Placental pericyte (primary cell): ENCODE results near the gene MTG2.

GRCh38 chr20:62132234-62132957, 10.1 kb downstream of the LSM14B start:
- CAGE, long polyA plus RNA = no peak

DNA sequence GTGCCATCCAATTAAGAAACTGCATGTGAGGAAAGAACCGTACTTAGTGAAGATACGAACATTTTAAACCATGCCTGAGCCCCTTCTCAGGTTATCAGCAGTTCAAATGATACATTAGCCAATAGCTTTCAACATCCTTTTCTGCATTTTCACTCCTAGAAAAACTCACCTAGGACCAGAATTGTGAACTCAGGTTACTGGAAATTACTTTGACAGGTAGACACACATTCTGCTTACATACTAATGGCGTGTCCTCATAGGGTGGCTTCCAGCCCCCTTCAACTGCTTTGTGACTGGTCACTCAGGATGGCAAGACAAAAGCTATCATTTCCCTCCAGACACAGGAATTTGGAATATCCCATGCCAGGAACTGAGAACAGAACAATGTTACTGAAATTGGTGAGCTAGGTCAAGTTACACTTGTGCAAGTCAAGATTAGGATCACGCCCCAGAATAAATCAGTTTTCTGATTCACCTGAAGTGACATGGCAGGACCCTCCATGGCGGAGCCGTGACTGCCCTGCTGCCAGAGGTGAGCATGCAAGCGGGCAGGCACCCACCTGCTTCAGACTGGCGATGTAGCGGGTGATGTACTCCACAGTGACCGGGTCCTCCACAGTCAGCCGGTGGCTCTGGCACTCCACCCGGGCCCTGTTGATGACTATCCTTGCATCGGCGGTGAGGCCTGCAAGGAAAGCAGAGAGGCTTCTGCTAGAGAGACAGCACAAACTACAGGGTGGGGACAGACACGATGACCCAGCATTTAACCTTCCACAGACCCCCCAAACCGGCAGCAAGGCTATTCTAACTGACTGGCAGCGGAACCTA, 3.8 kb downstream of the PSMA7 start:
- CAGE, long polyA plus RNA = no peak

DNA sequence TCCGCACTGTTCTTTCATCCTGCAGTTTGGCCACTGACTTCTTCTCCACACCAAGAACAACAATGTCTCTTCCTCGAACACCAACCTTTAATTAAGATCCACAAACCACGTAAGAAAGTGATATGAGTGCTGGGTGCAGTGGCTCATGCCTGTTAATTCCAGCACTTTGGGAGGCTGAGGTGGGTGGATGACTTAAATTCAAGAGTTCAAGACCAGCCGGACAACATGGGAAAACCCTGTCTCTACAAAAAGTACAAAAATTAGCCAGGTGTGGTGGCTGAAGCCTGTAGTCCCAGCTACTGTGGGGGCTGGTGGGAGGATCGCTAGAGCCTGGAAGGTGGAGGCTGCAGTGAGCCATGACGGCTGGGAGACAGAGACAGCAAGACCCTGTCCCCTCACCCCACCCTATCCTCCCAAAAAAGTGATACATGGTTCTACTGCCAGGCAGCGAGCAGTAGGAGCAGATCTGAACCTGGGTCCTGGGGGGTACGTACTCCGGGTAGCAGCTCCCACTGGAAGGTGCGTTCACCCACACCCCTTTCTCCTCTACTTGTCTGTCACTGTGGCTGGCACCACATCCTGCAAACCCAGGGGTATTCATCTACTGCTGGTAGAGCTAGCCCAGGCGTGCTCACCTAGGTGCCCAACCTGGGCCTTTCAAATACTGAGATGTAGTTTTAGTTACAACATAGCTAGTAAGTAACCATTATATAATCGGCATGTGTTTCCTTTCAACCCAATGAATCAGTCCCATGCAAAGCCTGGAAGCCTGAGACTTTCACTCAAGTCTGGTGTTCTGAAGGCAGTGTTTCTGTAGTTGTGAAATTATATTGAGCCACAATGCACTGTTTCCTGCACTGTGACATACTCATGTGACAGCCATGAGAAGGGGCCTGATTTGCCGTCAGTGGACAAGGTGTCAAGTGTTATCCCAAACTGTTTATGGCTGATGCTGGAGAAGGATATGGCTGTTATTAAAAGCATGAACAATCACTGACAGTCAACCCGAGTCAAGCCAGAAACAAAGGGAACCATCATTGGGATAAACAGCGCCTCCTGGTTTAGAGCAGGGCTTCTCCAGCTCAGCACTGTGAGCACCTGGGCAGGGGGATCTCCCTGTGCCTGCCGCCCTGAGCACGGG, 2.0 kb downstream of the PSMA7 start:
- CAGE, long polyA plus RNA = no peak

GRCh38 chr20:62156687-62157280, 13.2 kb downstream of the SS18L1 start:
- CAGE, long polyA plus RNA = no peak

DNA sequence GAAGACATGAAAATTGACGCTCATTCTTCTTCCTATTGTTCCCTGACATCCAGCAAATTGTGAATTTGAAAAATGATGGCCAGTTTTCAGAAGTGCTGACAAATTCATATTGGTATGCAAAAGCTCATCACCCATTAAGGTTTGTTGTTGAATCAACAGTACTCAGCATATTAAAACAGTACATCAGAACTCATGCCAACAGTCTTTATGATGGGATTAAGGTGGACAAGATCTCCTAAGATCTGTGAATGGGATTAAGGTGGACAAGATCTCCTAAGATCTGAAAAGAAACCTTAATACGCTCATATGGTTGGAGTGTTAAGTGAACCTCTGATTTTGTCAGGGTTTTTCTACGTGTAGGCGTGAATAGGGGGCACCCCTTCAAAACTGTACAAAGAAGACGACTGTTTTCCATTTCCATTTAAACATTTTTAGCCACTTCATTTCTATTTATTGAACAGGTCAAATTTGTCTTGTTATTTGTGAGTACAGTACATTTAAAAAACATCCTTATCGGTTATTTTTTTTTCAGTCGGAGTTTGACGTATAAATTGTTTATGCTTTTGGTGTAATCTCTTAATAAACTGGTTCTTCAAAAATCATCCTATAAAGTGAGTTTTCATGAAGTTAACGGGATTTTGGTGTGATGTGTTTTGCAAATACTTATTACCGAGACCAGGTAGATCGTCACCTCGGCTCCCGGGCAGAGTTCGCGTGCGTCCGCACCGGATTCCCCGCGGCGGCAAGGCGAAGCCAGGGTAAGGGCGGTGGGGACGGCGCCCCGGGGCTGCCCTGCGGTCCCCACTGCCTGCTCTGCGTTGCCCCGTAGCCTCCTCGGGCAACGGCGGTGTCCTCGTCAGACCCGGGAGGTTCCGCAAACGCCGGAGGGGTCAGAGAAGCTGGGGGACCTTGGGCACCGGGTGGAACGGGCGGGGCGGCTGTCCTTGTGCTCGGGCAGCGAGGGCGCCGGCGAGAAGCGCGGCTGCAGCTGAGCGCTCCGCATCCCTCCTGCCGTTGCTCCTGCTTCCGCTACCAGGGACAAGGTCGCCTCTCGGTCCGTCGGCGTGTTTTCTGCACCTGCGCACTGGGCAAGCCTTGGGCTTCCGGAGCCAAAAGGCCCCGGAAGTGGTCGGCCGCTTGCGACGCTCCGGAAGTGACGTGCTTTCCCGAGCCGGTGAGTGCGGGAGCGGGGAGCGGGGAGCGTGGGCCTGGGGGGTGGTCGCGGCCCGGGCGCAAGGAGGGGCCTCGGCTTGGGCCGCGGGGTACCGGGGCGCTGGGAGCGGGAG, at the start of gene MTG2:
Gene MTG2 (plus strand): TSS at position 1,145 of the 1,286 bp plus-strand sequence.
- CAGE, long polyA plus RNA = no peak

DNA sequence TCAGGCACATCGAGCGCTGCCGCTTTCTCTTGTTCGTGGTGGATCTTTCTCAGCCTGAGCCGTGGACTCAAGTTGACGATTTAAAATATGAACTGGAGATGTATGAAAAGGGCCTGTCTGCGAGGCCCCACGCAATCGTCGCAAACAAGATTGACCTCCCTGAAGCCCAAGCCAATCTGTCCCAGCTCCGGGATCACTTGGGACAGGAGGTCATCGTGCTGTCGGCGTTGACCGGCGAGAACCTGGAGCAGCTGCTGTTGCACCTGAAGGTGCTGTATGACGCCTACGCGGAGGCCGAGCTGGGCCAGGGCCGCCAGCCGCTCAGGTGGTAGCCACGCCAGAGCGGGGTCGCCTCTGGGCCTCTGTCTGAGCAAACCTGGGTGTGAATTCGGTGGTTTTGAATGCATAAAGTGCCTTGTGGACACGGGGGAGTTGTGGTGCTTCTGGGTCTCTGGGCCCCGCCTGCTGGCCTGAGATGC, 18.0 kb downstream of the MTG2 start:
- CAGE, long polyA plus RNA = no peak

- CAGE, long polyA plus RNA = no peak
These were observed 18.5 kb downstream of the HRH3 start for GRCh38 chr20:62201440-62202144.

- CAGE, long polyA plus RNA = no peak
These were observed 6.1 kb downstream of the OSBPL2 start for GRCh38 chr20:62244229-62245063.

- CAGE, long polyA plus RNA = no peak
These were observed 15.9 kb downstream of the ADRM1 start for GRCh38 chr20:62318575-62319216.

DNA sequence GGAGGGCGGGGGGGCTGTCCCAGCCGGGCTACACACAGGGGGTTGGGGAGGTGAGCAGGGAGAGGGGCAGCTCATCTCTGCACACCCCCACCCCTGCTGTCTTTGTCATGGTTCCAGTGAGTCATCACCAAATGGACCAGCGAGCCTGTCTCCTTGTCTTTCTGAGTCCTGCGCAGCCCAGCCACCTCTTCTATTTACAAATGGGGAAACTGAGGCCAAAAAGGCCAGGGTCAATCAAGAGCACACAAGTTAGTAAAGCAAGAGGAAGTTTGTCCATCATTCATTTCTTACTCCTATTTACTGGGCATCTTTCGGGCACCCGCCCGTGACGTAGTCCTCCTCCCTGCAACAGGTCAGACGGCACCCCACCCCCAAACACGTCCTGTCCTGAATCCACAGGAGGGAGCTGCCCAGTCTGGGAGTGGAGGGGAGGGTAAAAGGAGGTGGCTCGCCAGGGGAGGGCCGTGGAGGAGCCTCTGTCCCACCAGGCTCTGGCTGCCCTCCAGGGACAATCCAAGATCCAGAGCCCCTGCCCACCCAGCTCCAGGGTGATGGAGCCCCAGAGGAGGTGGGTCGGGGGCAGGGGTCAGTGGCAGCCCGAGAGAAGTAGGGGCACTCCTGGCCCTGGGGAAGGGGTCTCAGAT, 2.4 kb upstream of the LAMA5 start:
- CAGE, long polyA plus RNA = no peak

DNA sequence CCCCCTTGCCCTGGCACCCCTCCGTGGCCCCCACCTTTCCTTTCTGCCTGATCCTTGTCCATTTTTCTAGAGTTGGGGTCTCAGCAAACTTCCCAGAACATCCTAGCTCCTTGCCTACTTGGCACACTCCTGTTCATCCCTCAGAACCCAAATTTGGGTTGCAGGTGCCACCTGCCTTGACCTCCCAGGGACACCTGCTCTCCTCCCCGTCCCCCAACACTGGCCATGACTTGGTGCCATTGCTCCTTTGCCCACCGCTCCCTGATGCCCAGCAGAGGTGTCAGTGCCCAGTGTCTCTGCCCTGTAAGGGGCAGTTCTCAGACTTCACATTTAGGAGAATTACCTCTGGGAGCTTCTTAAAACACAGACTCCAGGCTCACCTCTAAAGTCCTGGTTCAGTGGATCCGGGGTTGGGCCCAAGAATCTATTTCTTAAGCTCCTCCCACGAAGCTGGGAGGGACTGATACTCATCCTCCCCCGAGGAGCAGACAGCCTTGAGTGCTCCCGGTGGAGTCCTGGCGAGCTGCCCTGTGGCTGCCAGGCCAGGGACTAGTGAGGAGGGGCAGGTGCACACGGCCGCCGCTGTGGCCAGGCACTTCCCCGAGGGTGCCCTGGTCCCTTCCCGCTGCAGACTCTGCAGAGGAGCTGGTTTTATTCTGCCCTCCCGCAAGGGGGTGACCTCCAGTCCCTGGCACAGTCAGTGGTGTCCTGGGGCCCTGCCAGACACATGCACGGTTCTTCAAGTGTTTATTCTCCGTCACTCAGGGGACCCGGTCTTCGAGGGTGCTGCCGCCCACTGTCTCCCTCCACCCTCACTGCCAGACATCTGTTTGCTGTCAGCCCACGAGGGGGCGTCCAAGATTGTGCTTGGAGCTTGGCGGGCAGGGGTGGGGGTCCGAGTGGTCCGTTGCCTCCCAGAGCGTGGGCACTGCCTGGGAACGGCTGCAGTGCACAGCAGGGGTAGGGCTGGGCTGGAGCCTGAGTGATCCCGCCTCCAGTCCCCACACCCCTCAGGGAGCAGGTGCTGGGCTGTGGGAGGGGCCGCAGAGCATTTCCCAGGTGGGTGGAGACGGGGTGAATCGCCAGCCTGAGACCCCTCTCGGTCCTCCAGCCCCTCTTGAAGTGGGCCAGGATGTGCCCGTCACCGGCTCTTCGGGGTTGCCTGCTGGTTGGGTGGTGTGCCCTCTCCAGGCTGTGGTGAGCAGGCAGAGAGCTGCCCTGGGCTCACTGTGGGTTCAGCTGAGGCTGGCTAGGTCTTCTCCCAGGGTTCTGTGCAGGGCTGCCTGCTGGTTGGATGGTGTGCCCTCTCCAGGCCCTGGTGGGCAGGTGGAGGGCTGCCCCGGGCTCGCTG, 2.9 kb upstream of the CABLES2 start:
- CAGE, long polyA plus RNA = no peak

GRCh38 chr20:62512071-62512845, 36.5 kb upstream of the GATA5 start:
- CAGE, long polyA plus RNA = no peak

DNA sequence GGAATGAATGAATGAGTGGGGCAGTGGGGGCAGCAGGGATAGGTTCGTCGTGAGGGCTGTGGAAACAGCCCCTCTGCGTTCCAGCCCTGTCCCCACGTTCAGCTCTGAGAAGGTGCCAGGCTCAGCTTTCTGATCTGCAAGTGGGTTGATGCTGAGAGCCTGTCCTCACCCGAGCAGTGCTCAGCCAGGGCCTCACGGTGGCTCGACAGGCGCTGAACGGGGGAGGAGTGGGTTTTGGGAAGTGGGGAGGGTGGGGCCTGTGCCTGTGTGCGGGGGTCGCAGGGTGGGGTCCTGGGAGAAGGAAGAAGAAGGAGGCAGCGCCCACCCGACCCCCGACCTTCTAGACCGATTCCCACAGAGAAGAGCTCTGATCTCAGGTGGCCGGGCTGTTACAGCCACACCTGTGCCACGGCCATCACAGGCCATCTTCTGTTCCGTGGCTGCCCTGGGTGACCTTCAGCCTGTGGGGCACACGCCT, 41.3 kb upstream of the GATA5 start:
- CAGE, long polyA plus RNA = no peak

DNA sequence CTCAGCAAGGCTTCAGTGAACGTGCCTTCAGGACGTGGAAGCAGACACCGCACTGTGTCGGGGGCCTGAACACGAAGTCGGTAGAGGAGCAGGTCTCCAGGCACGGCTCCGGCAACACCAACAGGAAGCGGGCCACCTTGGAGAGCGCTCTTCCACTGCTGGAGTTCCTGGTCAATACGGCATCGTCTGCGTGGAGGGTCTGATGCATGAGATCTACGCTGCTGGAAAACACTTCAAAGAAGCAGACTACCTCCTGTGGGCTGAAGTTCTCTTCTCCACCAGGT, 69.3 kb upstream of the SLCO4A1 start:
- CAGE, long polyA plus RNA = no peak

GRCh38 chr20:62606460-62607207, 35.7 kb upstream of the SLCO4A1 start:
- CAGE, long polyA plus RNA = no peak

GRCh38 chr20:62617728-62618533, 24.4 kb upstream of the SLCO4A1 start:
- CAGE, long polyA plus RNA = no peak

DNA sequence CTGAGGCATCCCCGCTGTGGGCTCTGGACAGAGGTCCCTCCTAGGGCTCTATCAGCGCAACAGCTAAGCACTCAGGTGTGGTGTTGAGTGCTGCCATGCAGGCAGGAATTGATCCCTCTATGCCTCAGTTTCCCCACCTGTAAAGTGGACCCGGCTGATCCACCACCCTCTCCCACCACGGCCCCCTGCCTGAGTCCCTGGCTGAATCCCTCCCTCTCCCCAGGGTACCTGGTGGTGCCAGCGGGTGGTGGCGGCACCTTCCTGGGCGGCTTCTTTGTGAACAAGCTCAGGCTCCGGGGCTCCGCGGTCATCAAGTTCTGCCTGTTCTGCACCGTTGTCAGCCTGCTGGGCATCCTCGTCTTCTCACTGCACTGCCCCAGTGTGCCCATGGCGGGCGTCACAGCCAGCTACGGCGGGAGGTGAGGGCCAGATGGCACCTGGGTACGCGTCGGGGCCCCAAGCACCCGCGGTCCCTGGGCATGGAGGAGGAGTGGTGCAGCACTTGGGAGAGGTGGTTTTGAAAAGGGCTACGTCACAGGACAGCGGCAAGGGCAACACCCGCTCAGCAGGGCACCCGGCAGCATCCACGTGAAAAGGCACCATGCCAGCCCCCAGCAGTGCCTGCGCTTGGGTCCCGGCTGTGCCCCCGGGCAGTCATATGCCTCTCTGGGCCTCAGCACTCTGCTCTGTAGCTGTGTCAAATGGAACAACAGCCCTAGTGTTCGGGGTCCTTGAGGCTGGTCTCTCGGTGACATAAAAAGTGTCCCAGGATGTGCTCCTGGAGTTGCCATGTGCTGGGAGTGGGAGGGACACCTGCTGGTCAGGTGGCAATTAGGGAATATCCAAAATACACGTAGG, 24.1 kb downstream of the SLCO4A1 start:
- CAGE, long polyA plus RNA = no peak

DNA sequence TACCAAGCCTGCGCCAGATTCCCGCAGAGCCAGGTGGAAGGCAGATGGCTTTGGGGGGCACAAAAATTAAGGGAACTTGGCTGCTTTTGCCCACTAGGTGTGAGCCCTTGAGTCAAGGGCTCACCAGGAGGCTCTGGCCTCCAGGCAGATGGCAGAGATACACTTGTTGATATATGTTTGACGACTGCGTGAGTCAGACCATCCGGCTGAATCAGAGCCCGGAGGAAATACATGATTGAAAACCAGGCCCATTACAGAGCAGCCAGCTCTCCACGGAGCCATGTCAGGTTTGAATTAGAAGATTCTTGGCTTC, 5.2 kb upstream of the NTSR1 start:
- CAGE, long polyA plus RNA = no peak

DNA sequence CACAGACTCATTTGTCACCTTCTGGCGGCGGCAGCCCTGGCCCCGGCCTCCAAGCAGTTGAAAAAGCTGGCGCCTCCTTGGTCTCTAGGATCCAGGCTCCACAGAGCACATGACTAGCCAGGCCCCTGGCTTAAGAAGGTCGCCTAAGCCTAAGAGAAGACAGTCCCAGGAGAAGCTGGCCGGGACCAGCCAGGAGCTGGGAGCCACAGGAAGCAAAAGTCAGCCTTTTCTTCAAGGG, 35.0 kb upstream of the MRGBP start:
- CAGE, long polyA plus RNA = no peak

- CAGE, long polyA plus RNA = no peak
These were observed 21.5 kb downstream of the TCFL5 start for GRCh38 chr20:62840065-62840579.